Endometrial microvascular endothelial cells (primary cell): ENCODE measurements around a stretch of chr5.

GRCh38 chr5:91121603-91121930, 261.6 kb downstream of the ARRDC3 start:
- RAMPAGE, long total RNA: no peak

DNA sequence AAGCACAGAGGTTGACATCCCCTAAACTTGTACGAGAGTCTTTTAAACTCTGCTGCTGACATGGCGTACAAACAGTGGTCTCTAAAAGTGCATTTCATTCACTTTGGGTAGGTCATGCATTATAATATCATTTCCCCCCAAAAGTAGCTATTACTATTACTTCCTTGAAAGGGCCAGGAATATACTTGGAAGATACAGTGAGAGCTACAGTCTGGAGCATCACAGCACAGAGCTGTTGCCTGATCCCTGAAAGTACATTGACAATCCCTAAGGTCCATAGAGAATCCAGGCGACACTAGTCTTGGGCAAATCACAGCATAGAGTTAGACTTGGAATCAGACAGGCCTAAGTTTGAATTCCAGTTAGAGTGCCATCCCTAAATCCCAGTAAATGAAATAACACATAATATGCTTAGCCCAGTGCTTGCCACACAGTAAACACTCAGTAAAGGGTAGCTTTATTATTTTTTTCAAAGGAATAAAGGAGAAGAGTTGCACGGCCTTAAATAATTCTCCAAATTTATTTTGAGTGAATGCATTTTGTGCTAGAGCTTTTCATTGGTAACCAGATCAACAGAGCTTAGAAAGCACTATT, 257.8 kb downstream of the ARRDC3 start:
- RAMPAGE, long total RNA: no peak

DNA sequence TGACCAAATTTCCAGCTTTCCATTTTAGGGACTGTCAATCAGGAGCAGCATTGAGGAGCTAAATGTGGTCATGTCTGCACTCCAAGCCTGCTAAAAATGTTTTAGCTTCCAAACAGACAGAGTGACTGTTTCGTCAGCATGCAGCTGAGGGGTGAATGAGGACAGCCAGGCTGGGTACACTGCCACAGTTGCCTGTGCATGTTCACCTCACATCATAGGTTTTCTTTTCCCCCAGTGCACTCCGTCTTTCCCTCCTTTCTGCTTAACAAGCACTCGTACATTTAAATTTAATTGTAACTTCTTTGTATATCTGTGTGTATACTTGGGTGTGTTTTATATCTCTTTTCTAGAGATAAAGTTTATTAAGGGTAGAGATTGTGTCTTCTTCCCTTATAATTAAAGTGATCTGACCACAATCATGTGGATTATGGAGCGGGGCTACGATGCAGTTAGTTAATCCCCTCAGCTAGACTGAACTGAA, 138.0 kb downstream of the ARRDC3 start:
- RAMPAGE, long total RNA: no peak

DNA sequence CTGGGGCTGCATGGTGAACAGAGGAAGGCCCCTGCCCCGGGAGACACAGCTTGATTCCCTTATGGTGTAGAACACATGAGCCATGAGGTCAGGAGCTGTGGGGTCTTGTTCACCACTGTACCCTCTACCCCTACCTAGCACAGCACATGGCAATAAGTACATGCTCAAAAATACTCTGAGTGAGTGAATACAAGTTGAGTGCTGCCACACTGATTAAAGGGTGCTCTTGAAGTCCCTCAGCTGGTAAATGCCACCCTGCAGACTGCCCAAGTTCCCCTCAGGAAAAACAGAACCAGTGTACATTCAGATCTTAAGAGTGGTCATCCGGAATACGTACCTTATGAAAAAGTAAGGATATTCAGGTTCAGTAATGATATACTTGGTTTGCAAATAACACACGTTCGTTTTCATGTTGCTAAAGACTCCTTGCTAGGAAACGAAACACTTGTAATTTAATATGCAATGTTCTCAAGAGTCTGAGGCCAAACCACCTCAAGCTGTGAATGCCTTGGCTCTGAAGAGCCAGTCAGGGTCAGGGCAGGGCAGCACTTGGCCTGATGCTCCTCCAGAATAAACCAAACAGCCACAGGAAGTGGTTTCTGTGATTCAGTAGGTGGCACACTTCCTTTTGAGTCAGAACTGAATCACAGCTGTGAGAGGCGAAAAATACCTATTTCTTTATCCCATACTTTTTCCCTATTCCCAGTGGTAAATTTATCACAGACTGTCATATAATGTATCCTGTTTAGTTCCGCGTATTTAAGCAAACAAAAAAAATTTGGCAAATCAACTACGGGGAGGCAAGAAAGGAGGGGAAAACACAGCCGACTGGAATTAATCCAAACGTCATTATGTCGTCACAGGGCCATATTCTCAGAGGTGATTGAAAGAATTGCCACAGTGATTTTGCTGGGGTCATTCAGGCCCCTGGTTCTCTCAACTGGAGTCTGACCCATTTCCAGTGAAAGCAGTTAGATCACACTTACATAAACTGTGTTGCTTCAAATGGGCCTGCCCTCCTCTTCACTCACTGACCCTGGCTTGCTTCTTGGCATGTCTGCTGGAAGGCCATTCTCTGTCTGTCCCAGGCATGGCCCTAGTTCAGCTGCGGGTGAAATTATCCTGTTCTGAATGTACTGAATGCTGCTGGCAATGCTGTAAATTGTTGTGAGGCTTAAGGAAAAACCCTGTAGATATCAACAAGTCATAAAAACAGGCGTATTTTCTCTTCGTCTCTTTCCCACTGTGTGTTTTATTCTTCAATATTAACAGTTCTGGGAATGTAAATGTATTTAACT, 71.4 kb downstream of the ARRDC3 start:
- RAMPAGE, long total RNA: no peak

GRCh38 chr5:91381502-91382327, 1.4 kb downstream of the ARRDC3 start:
- RAMPAGE, long total RNA: no peak

GRCh38 chr5:93162041-93162716, 420.8 kb upstream of the NR2F1 start:
- RAMPAGE, long total RNA: no peak

- RAMPAGE, long total RNA: no peak
These were observed 342.6 kb upstream of the NR2F1 start for GRCh38 chr5:93240409-93240931.

GRCh38 chr5:93410869-93411632, 172.0 kb upstream of the NR2F1 start:
- RAMPAGE, long total RNA: no peak

DNA sequence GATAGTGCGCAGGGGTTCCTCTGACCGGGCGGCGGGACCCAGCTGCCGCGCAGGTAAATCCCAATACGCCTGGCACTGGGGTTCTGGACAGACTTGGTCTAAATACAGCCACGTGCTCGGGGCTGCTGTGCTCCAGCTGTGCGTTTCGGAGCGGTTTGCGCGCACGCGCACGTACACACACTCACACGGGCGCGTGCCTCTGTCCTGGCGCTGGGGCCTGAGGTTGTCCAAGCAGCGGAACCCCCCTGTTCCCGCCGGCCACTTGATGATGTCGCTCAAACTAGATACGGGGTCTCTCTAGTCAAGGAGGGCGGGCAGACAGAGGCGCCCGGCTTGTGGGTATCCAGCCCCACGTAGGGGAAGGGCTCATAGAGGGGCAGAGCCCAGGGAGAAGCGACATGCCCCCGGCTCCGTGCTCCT, 11.0 kb upstream of the NR2F1 start:
- RAMPAGE, long total RNA: no peak

- RAMPAGE, long total RNA: start-site peak on the minus strand at chr5:93581182-93581221, 26 and 27 reads in 2 replicates
These were observed 2.3 kb upstream of the NR2F1 start for GRCh38 chr5:93580402-93581391.

DNA sequence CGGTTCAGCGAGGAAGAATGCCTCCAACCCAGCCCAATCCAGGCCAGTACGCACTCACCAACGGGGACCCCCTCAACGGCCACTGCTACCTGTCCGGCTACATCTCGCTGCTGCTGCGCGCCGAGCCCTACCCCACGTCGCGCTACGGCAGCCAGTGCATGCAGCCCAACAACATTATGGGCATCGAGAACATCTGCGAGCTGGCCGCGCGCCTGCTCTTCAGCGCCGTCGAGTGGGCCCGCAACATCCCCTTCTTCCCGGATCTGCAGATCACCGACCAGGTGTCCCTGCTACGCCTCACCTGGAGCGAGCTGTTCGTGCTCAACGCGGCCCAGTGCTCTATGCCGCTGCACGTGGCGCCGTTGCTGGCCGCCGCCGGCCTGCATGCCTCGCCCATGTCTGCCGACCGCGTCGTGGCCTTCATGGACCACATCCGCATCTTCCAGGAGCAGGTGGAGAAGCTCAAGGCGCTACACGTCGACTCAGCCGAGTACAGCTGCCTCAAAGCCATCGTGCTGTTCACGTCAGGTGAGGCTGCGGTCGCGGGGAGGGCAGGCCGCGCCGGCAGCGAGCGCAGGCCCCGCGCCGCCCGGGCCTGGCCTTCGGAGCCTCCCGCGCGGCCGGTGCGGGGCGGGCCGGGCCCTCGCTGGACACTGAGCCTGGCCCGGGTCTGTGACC, 5.0 kb downstream of the NR2F1 start:
- RAMPAGE, long total RNA: no peak

DNA sequence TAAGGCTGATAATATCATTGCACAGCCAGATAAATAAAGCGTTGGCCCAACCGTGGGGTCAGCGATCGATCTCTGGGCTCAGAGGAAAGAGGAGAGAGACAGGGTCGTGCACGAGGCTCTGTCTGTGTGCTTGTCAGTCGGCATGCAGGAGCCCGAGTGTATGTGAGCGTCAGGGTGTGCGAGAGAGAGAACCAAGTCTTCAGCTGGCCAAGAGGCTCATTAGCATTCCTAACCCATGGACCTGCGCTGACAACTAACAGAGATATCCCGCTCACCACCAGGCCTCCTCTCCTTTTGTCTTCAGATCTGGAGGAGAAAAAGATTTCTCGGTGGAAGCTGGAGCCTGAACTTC, 16.4 kb downstream of the NR2F1 start:
- RAMPAGE, long total RNA: no peak

DNA sequence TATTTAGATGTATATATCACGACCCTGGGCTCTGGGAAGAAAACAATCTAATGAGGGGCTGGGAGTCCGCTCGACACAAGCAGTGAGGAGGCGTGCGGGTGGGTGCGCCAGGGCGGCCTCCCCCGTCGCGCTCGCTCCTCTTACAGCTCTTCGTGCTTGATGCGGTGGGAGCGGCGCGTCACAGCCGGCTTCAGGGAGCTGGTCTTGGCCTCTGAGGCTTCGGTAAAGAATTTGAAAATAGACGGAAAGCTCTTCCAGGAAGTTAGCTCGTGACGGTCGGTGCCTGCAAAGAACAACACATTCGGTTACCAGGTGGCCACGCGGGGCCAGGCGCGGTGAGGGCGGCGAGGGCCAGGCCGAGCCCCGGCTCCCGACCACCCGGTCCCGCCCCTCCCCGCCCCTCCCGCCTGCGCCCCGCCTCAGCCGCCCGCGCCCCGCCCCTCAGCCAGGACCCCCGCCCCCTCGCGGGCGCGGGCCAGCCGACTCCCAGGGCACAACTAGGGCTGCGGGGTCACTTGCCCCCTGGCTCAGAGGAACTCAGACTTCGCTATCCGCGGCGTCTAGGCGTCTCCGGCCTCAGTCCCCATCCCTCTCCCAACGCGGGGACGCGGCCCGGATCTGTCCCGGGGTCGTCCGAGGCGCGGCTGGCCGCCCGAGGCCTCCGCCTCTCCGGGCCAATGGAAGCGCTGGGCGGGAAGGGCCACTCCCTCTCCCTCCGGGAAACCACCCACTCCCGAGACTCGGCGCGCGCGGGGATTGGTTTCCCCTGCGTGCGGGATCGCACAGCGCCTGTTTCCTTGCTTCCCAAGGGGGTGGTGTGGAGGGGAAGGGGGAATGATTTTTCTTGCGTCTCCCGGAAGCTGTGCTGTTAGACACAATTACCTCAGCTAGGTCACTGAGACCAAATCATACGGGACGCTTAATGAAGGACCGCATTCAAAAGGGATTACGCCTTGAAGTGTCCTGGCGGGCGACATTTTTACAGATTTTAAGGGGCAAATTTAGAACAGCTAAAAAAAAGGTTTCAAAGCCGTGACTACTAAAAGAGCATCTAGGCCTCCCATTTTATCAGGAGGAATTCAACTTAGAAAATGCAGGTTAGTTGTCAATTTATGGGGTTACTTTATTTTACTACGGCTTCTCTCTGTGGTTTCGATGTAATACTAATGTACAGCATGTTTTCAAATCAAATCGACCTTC, 38.2 kb downstream of the NR2F1 start:
- RAMPAGE, long total RNA: no peak

DNA sequence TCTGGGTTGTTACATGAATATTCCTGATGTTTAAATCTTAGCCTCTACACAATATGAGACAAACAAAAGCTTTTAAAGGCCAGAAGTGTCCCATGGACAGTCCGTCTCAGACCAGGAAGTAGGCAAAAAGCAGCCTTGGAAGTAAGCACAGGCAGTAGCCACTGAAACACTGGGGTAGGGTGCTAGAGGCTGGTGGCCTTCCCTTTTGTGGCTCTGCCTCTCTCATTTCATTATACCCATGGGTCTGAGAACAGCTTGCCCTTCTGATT, 197.4 kb downstream of the MCTP1 start:
- RAMPAGE, long total RNA: no peak

- RAMPAGE, long total RNA: no peak
These were observed 1.6 kb downstream of the FAM81B start for GRCh38 chr5:95392713-95393140.

DNA sequence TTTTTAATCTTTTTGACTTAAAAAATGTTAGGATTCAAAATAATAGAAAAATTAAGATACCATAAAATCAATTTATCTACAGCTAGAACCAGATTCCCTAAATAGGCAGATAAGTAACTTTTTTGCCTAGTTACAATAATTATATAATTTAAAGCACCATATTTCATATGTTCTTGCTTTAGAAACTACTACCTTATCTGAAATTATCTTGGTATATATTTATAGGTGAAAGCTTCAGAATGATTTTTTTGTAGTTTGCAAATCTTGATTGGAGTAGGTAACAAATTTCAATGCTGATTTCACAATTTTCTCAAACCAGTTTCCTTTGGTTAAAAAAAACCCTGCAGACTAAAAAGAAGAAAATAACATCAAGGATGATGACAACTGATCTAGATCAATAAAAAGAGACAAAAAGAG, 6.4 kb downstream of the SKIC3 start:
- RAMPAGE, long total RNA: no peak

- RAMPAGE, long total RNA: no peak
These were observed 11.0 kb upstream of the RHOBTB3 start for GRCh38 chr5:95720168-95720554.

DNA sequence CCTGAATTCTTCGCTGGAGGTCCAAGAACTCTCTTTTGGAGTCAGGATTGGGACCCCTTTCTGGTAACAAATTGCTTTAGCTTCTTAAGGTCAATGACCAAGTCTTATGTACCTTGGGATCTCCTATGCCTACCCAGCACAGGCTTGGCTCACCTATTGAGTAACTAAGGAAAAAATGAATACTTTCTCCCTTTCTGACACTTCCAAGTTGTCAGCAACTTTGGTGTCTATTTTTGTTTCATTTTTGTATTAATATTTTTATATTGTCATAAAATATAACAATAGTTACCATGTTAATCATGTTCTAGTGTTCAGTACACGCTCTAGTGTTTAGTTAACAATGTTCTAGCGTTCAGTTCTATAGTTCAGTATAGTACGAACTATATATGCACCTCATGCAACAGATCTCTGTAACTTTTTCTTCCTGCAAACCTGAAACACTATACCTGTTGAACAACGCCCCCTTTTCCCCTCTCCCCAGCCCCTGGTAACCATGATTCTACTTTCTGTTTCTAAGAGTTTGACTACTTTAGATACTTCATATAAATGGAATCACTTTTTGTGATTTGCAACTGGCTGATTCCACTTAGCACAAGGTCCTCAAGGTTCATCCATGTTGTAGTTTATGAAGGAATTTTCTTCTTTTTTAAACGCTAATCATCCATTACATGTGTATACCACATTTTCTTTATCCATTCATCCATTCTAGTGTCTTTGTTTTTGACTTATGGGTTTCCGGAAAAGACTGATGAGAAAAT, 1.7 kb upstream of the RHOBTB3 start:
- RAMPAGE, long total RNA: no peak

DNA sequence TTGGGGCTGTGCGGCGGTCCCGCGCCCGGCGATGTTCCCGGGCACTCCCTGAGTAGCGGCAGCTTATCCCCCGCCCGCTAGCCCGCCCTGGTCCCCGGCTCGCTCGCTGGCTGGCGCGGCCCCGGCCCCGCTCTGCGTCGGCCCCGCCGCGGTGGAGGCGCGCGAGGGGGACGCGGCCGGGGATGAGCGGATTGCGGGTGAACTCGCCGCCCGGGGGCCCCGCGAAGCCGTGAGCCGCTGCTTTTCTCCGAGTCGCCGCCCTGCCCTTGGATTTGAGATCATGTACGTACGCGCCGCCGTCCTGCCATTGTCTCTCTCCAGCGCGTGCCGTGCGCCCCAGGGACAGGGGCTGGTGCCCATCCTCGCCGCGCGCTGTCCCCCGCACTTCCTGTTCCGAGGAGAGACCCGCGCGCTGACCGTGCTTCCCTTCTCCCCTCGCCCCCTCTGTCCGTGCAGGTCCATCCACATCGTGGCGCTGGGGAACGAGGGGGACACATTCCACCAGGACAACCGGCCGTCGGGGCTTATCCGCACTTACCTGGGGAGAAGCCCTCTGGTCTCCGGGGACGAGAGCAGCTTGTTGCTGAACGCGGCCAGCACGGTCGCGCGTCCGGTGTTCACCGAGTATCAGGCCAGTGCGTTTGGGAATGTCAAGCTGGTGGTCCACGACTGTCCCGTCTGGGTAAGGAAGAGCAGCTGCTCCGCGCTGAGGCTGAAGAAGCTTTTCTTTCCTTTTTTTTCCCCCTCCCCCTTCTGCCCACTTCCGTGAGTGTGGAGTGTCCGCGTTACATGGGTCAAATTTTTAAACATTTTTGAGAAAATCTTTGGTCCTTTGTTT, 486 bp downstream of the RHOBTB3 start:
- RAMPAGE, long total RNA: no peak

- RAMPAGE, long total RNA: no peak
These were observed 1.3 kb downstream of the RHOBTB3 start for GRCh38 chr5:95732435-95732769.